Stomach (tissue), 7 donors: Measurements from ENCODE around the gene SPATA16.

- PRO-cap, result no peak
- RAMPAGE, long total RNA, 5 experiments, result start-site peak on the plus strand in 2 of 5 experiments, at chr3:172302596-172302805 at its widest, 7 to 25 reads per replicate
Observed at GRCh38 chr3:172302567-172302813, 145.8 kb downstream of the GHSR start.

GRCh38 chr3:172317790-172318504 lies 130.3 kb downstream of the GHSR start:
- PRO-cap, result bidirectional peak, plus-strand start at chr3:172318209, minus-strand start at chr3:172317999
- RAMPAGE, long total RNA, 5 experiments, result no peak in any of the 5 experiments
- RRBS, result no CpG with 5 or more reads among the region's 3 CpGs

DNA sequence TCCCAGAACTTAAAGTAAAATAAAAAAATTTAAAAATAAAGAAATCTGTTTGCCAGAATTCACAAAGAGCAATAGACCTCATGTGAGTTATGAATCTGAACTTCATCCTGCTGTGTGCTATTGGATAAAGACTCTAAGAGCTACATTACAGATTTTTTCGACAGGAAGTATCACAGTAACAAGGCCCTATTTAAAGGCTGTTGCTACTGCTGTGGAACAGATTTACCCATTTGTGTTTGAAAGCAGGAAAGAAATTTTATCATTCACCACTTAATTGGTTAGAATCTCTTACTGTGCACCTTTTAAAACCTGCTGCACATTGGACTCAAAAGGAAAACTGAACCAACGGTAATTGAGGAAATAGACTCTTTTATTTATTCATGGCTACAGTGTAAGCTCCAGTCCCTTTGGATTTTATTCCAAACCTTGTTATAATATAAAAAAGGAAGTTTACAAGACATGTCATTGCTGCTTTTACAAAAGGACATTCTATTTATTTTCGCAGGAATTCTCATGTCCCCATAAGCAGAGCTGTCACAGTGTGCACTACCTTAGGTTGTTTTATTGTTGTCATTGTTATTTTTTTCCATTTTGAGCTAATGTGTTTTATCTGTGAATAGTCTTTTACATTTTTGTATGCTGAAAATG lies 918 bp downstream of the TNFSF10 start:
- PRO-cap, result no peak
- RAMPAGE, long total RNA, 5 experiments, result no peak in any of the 5 experiments
- RRBS, result no CpG with 5 or more reads among the region's 3 CpGs

GRCh38 chr3:172607098-172607676 lies 84.0 kb upstream of the TNFSF10 start:
- PRO-cap, result no peak
- RAMPAGE, long total RNA, 5 experiments, result no peak in any of the 5 experiments
- RRBS, result no CpG with 5 or more reads among the region's 5 CpGs

DNA sequence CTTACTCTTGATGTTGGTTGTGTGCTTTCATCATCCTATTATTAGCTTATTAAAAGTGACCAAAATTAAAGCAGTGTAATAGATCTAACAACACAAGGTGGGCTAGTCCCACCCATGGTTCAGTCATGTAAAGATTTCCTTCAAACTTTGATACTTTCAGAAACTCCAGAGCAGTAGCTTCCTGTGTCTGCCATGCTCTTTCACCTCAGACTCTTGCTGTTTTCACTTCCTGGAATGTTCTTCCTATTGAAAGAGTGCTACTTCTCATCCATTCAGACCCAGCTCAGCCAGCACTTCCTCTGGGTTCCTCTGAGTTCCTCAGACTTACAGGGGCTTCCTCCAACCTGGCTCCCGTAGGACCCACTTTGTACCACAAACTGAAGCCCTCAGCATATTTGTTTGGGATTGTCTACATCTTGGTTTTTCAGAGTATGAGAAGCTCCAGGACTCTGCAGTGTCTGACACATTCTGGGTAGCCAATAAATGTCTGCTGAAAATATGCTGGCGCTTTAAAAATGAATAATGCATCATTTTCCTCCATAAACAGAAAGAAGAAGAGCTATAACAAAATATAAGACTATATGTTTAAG lies 18.1 kb downstream of the NCEH1 start:
- PRO-cap, result unidirectional peak, minus-strand start at position 215 of the sequence
- RAMPAGE, long total RNA, 5 experiments, result start-site peak on the minus strand in 1 of 5 experiments, centred at position 359 of the sequence, 7 reads per replicate
- RRBS, result no CpG with 5 or more reads among the region's 2 CpGs

DNA sequence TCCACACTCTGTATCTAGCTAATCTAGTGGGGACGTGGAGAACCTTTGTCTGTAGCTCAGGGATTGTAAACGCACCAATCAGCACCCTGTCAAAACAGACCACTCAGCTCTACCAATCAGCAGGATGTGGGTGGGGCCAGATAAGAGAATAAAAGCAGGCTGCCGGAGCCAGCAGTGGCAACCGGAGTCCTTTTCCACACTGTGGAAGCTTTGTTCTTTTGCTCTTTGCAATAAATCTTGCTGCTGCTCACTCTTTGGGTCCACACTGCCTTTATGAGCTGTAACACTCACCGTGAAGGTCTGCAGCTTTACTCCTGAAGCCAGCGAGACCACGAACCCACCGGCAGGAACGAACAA lies 116.8 kb downstream of the ECT2 start:
- PRO-cap, result no peak
- RAMPAGE, long total RNA, 5 experiments, result start-site peak on the plus strand in 1 of 5 experiments, centred at position 179 of the sequence, 7 reads per replicate
- RRBS, result no CpG with 5 or more reads among the region's 9 CpGs

DNA sequence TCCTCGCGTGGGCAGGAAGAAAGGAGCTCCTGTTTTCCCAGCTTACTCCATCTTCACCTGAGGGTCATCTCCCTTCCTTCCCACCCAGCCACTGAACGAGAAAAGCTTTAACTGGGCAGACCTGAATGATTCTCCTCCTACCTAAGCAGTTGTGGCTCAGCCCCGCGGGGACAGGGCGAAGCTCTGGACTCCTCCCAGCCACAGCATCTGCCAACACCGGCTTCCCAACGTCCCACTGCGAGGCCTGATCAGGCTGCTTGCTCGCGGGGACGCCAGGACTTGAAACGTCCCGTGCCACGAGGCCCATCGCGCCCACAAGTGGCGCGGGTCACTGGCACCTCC lies at the start of gene SPATA16:
TSS of gene SPATA16 (minus strand) at position 274 of the 342 bp plus-strand sequence.
- PRO-cap, result no peak
- RAMPAGE, long total RNA, 5 experiments, result no peak in any of the 5 experiments
- RRBS, result no CpG with 5 or more reads among the region's 19 CpGs

GRCh38 chr3:174439274-174440188 lies 419.6 kb upstream of the NAALADL2 start:
- PRO-cap, result no peak
- RAMPAGE, long total RNA, 5 experiments, result no peak in any of the 5 experiments
- RRBS, result no CpG with 5 or more reads among the region's 13 CpGs

- PRO-cap, result no peak
- RAMPAGE, long total RNA, 5 experiments, result start-site peak on the plus strand in 4 of 5 experiments, at chr3:174868519-174869225 at its widest, 5 to 35 reads per replicate
- RRBS, result no CpG with 5 or more reads among the region's 4 CpGs
Observed at GRCh38 chr3:174868286-174869409, 9.5 kb downstream of the NAALADL2 start.

- PRO-cap, result no peak
- RAMPAGE, long total RNA, 5 experiments, result no peak in any of the 5 experiments
- RRBS, result no CpG with 5 or more reads among the region's 3 CpGs
Observed at GRCh38 chr3:176906414-176906798, 290.9 kb downstream of the TBL1XR1 start.

- PRO-cap, result no peak
- RAMPAGE, long total RNA, 5 experiments, result no peak in any of the 5 experiments
- RRBS, result no CpG with 5 or more reads among the region's 2 CpGs
Observed at GRCh38 chr3:176950721-176951055, 246.6 kb downstream of the TBL1XR1 start.

GRCh38 chr3:177109527-177110392 lies 87.5 kb downstream of the TBL1XR1 start:
- PRO-cap, result no peak
- RAMPAGE, long total RNA, 5 experiments, result no peak in any of the 5 experiments
- RRBS, result no CpG with 5 or more reads among the region's 6 CpGs

DNA sequence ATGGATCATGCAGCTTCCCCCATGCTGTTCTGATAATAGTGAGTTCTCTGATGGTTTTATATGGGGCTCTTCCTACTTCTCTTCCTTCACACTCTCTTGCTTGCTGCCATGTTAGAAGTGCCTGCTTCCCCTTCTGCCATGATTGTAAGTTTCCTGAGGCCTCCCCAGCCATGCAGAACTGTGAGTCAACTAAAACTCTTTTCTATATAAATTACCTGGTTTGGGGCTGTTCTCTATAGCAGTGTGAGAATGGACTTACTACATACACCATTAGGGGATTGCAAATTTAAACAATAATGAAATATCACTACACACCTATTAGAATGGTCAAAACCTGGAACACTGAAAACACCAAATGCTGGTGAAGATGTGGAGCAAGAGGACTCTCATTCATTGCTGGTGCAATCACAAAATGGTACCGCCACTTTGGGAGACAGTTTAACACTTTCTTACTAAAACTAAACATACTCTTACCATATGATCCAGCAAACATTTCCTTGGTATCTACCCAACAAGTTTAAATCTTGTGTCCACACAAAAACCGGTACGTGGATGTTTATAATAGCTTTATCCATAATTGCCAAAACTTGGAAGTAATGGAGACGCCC lies 30.7 kb downstream of the TBL1XR1 start:
- PRO-cap, result no peak
- RAMPAGE, long total RNA, 5 experiments, result no peak in any of the 5 experiments
- RRBS, result no CpG with 5 or more reads among the region's 4 CpGs

GRCh38 chr3:177246709-177247293 lies 49.5 kb upstream of the TBL1XR1 start:
- PRO-cap, result no peak
- RAMPAGE, long total RNA, 5 experiments, result no peak in any of the 5 experiments
- RRBS, result 82% methylated on average over 2 of the region's 4 CpGs

- PRO-cap, result no peak
- RAMPAGE, long total RNA, 5 experiments, result no peak in any of the 5 experiments
- RRBS, result no CpG with 5 or more reads among the region's 7 CpGs
Observed at GRCh38 chr3:177249238-177249569, 51.9 kb upstream of the TBL1XR1 start.

GRCh38 chr3:177270842-177271391 lies 73.6 kb upstream of the TBL1XR1 start:
- PRO-cap, result no peak
- RAMPAGE, long total RNA, 5 experiments, result no peak in any of the 5 experiments
- RRBS, result no CpG with 5 or more reads among the region's 16 CpGs

DNA sequence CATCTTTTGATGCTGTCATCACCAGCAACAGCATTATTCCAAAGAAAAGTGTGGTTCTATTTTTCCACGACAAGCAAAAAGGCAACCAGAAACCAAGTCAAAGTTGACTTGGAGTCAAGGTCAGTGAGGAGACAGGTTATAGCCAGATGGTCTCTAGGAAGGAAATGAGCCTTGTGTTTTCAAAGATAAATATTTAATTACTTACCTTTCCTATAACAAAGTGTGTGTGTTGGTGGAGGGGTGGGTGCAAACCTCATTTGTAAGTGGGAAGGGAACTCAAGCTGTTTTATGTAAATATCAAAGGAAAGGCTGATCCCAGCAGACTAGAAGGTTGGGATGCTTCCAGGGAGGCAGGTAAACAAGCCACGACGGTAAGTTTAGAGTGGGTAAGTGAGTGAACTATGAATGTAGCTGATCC lies 81.8 kb upstream of the TBL1XR1 start:
- PRO-cap, result no peak
- RAMPAGE, long total RNA, 5 experiments, result no peak in any of the 5 experiments
- RRBS, result no CpG with 5 or more reads among the region's 3 CpGs

DNA sequence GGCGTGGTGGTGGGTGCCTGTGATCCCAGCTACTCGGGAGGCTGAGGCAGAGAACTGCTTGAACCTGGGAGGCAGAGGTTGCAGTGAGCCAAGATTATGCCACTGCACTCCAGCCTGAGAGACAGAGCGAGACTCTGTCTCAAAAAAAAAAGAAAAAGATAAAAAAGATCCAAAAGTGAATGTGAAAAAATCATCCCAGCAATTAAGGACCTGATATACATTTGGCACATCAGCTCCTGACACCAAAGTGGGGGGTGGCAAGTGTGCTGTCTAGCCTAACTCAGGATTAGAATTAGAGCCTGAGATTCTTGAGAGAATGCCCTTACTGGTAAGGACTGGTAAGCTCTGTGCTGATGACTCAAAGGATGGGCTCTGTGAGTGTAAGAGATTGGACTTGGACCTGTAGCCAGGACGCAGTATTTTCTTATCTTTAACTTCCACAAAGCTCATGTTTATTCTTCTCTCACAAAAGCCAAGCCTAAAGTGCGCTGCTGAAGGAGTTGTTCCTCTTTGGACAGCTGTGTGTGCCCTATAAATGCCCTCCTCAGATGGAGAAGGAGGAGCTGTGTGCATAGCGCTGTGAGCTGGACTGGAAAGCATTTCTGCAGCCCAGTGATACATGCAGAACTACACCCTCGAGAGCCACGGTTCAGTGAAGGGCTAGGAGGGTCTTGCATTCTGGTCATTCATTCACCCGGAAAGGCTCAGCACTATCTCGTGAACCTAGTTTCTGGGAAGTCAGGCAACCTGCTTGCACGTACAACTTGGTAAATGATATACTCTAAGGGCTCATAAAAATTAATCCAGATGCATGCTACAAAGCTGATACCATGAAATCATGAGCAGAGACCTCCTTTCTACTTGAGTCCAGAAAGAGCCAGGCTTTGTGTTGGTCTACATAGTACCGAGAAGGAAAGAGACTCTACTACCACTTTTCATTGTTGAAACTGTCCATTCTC lies 102.8 kb upstream of the TBL1XR1 start:
- PRO-cap, result no peak
- RAMPAGE, long total RNA, 5 experiments, result no peak in any of the 5 experiments
- RRBS, result no CpG with 5 or more reads among the region's 12 CpGs

GRCh38 chr3:177359393-177360287 lies 162.4 kb upstream of the TBL1XR1 start:
- PRO-cap, result bidirectional peak, plus-strand start at chr3:177360136, minus-strand start at chr3:177359971
- RAMPAGE, long total RNA, 5 experiments, result no peak in any of the 5 experiments
- RRBS, result 1% methylated on average over 20 of the region's 48 CpGs

GRCh38 chr3:177394215-177394632 lies 196.9 kb upstream of the TBL1XR1 start:
- PRO-cap, result no peak
- RAMPAGE, long total RNA, 5 experiments, result no peak in any of the 5 experiments
- RRBS, result no CpG with 5 or more reads among the region's 18 CpGs